Suprapubic skin (tissue), 4 donors: ENCODE measurements around a stretch of chr11.

GRCh38 chr11:133970732-133971017, 13.9 kb upstream of the IGSF9B start:
- PRO-cap = no peak
- RAMPAGE, long total RNA, 4 experiments = no peak in any of the 4 experiments

- PRO-cap = no peak
- RAMPAGE, long total RNA, 4 experiments = no peak in any of the 4 experiments
Measured at GRCh38 chr11:134040409-134041389, 28.2 kb upstream of the JAM3 start.

DNA sequence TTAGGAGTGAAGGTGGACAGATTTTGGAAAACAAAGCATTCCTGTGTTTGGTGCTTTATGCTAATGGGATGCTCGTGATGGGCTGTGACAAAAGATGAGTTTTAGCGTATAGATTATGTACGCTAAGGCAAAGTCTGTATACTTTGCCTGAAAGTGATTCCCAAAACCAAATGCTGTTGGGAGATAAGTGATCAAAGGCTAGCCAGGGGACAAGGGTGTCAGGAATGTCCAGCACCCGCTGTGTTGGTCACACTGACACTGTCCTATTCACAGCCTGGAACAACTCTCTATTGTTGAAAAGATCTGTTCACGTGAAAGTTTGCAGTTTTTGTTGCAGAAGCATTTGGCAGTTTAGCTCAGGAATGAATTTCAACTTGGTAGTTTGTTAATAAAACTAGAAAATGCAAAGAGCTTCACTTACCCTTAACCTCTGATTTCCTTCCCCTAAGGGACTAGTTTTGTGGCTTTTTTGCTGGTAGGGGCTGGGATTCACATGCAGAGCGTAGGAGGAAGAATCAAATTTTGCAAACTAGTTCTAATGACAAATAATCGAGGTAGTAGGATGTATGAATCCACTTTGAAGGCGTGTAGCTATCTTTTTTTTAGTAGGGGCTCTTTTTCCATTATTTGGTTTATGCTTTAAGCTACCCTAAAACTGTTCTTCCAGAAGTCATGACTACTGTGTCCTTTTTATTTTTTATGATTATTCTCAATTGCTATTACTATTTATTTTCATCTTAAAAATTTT, 1.7 kb downstream of the JAM3 start:
- PRO-cap = no peak
- RAMPAGE, long total RNA, 4 experiments = no peak in any of the 4 experiments

DNA sequence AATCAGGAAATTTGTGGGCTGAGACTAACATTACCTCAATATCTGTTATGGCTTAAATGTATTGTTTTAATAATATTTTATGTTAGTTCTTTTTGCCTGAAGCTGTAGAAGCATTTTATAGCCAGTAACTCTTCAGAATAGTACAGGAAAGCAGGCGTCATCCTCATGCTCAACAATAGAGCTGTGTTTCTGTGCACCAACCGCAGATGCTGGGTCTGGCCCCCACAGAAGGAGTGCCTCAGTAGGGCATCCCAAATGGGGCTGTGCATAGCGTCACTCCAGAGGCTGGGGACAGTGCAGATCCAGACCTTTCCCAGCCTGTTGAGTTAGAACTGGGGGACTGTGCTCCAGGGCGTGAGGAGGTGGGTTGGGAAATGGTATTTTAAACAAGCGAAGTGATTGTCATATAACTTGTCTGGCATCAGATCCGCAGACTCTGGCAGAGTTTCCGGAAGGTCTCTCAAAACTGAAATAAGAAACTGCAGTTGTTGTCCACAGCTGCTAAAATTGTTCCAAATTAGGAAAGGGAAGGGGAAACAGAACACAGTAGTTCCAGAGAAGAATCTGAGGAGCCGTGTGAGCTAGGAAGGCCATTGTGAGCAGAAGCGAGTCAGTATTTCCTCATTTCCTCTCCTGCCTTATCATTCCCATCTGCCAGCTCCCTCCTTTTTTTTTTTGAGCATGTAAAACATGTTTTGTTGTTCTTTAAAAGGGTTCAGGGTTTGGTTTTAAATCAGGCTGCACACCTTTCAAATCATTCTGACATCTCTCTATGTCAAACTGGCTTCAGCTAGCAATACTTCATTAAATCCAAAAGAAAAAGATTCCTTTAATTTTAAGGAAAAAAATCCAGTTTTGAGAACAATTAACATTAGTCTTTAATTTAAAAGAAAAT, 52.2 kb downstream of the JAM3 start:
- PRO-cap = no peak
- RAMPAGE, long total RNA, 4 experiments = no peak in any of the 4 experiments

DNA sequence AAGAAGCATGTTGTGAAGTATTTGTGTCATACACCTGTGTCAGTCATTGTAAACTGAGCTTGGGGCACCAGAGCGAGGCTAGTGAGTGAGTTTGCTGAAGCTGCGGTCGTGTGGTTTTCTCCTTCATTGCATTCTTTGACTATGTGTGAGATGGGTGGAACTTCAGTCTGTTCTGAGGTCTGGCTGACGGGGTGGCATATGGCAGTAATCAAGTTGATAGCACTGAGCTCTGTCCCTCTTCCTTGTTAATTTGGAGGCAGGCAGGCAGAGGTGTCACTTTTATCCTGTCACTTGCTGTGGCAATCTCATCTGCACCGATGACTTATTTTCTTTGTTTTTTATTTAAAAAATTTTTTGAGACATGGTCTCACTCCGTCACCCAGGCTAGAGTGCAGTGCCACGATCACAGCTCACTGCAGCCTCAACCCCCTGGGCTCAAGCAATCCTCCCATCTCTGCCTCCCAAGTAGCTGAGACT, 4.3 kb downstream of the VPS26B start:
- PRO-cap = no peak
- RAMPAGE, long total RNA, 4 experiments = no peak in any of the 4 experiments

DNA sequence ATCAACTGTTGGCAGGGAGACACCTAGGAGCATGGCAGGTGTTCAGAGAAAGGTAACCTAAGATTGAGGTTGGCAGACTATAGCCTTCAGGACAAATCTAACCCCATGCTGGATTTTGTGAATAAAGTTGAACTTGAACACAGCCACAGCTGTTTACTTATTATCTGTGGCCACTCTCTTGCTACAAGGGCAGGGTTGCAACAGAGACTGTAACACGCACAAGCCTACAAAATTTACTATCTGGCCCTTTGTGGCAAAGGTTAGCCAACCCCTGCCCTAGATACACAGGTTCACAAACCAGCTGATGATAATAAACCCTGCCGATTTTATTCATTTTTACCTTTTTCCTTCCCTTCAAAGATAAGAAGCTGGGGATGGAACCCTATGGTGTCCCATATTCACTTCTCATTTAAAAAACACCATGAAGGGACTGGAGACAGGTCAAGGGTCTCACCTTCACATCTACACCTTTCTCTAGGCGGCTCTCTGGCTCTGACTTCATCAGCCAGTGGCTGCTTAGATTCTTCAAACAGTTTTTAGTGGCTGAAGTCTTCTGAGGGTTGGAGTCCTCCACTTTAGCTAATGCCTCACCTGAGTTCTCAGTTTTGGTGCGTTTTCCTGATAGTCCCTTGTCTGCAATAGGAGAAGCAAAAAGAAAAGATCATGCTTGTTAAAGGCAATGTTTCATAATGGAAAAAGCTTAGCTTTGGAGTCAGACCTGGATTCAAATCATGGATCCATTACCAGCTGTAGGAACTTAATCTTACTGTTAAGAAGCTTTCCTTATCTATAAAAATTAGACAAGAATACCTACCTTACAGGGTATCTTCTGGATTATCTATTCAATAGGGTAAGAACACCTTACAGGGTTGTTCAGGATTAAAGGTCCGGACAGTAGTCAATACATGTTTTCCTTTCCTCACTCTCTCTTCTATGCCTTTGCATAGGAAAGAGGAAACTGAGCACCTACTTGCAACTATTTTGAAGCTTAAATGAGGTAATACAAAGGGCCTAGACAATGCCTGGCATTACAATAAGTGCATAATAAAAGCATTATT, 2.1 kb downstream of the THYN1 start:
- PRO-cap = no peak
- RAMPAGE, long total RNA, 4 experiments = no peak in any of the 4 experiments

DNA sequence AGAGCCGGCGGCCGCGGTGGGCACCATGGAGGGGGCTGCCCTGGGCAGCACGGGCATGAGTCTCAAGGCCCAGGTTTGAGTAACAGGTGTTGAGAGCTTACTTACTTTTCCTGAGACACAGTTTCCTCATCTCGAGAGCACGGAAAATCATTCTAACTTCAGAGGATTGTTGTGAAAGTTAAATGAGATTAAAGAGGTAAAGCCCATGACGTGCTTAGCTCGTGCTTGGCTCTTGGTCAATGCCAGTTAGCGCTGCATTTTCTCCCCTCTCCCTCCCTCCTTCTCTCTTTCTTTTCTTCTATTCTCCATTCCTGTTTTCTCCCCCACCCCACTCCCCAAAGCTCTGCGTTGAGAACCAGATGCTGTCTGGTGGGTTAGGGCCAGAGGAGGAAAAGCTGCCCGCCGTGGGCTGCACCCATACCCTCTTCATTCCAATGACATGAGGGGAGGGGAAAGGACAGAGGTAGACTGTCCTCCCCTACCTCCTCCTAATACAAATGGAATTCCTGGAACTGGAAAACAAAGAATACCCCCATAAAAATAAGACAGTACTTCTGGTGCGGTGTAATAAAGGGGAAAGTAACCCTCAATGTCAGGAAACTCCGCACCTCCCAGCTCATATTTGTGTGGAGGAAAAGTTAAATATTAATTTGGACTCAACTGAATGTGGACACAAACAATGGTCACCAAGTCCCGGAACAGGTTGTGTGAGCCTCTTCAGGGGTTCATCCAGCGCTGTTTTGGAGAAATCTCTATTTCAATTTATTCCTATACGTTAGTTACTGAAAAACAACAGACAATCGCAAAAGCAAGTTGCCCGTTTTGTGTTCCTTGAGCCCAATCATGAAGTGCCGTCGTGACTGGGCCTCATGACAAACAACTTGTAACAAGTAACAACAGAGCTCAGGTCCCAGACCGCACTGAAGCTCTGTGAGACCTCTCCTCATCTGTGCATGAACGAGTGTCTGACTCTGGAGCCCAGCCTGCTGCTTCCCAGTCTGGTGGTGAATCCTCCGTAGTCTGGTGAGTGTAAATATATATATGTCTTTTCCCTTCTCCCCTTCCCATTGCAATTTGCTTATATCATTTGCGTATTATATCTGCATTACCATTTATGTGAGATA, 54.9 kb upstream of the B3GAT1 start:
- PRO-cap = no peak
- RAMPAGE, long total RNA, 4 experiments = no peak in any of the 4 experiments

- PRO-cap = no peak
- RAMPAGE, long total RNA, 4 experiments = no peak in any of the 4 experiments
Measured at GRCh38 chr11:134517672-134518190, 105.7 kb upstream of the B3GAT1 start.

DNA sequence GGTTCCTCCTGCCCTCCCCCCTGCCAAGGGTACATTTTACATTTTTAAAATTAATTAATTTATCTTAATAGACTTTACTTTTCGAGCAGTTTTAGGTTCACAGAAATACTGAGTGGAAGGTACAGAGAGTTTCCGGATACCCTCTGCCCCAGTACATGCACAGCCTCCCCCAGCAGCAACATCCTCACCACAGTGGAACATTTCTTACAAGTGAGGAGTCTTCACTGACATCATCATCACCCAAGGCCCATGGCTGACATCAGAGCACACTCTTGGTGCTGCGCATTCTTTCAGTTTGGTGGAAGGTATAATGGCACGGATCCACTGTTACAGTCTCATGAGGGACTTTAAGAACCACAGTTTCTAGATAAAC, 170.4 kb upstream of the B3GAT1 start:
- PRO-cap = no peak
- RAMPAGE, long total RNA, 4 experiments = no peak in any of the 4 experiments

DNA sequence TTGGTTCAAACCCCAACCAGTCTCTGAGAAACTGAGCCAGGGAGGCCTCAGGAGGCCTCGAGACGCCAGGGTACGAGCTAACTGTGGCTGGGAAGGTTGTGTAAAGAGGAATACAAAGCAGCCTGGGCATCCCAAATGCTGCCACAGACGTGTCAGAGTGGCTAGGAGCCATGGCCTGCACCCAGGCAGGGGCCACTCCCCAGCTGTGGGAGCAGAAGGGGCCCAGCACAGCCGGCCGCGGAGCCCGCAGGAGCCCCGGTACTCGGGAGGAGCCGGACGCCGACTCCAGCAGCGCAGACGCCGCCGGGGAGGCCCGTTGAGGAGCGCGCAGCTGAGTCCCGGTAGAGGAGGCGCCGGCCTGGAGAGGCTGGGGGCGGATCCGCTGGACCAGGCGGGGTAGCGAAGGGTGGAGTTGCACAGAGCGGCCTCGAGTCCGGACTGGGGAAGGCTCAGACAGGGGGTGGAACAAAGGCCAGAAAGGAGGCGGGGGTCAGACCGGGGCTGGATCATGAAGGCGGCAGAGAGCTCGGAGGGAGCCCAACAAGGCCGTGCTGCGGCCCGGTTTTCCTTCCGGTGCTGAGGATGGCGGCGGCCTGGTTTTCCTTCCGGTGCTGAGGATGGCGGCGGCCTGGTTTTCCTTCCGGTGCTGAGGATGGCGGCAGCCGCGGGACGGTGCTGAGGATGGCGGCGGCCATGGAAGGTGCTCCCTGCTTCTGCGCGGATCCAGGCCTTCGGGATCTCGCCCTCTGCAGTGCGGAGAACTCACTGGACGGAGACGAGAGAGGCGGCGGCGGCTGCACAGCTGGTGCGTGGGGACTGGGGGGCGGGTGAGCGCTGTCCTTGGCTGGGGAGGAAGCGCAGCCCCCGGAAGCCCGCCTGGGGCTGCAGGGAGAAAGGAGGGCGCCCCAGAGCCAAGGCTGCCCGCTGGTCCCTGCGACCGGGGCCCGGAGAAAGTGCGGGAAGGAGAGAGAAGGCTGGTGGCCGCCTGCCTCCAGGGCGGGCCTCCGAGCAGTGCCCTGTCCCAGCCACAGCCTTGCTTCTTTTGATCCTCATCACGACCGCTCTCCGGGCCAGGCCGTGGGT, 350.2 kb upstream of the B3GAT1 start:
- PRO-cap = no peak
- RAMPAGE, long total RNA, 4 experiments = no peak in any of the 4 experiments